Penis (tissue), 1 donor: ENCODE data around the genes BANP and IL17C.

- PRO-cap: no peak
Observed at GRCh38 chr16:87840467-87841471, 28.5 kb downstream of the SLC7A5 start.

DNA sequence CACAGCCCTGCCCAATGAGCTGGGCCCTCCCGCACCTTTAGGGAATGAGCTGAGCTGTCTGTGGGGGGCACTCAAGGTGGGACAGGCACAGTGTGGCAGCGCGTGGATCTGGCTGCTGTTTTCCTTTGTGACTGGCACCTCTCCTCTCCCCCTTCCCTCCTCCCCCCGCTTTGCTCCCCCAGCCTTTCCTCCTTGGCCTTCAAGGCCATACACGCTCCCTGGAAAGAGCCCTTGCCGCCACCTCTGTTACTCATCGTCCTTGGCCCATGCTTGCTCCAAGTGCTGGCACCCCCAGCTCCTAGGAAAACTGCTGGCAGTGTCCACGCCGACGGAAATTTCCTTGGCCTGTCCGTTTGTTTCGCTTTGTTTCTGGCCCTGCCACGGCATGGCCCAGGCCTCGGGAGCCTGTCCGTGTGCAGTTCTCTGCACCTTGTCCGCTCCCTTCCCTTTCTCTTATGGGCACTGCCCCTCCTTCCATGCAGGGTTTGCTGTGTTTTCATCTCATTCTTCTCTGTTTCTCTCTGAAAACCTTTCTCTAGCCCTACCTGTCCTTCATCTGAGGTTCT, 18.0 kb downstream of the CA5A start:
- PRO-cap: no peak

DNA sequence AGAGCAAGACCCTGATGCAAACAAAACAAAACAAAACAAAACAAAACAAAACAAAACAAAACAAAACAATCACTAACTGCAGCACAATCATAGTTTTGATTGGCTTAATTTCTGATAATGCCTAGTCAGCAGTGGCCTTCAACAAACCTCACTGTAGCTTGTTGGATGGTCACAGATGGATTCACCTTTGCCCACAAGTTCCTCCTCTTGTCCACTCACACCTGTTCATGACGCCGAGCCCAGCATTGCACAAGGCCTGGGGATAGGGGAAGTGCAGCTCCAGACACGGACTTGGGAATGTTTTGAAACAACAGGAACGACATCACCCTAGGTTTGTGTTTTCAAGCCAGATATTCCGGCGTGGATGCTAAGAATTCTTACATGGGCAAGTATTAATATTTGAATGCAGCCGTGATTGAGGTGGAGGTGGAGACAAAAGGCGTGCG, 2.3 kb upstream of the BANP start:
- PRO-cap: no peak

DNA sequence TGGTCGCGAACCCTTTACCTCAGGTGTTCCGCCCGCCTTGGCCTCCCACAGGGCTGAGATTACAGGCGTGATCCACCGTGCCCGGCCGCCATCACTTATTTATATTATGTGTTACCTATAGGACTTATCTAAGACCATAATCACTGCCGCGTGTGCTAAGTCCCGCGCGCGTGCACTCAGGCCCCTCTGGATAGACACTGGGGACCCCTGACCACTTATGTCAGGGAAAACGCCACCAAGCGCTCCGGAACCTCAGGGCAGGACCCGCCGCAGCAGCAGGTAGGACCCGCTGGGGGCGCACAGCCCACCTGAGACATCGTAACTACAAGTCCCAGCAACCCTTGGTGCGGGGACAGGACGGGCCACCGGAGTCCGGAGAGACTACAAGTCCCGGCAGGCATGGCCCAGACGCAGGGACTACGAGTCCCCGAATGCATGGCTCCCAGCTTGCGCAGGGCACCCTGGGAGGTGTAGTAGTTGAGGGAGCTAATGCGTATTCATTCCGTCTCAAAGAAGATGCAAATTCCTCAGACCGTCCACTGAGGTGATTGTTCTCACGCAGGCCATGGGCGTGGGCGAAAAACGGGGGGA, 490 bp upstream of the BANP start:
- PRO-cap: bidirectional peak, plus-strand start at position 407 of the sequence, minus-strand start at position 283 of the sequence

- PRO-cap: bidirectional peak, plus-strand start at chr16:87951557, minus-strand start at chr16:87951349
Observed at GRCh38 chr16:87951240-87952140, at the start of gene BANP. Gene BANP, plus strand, starts transcription at chr16:87951434.

DNA sequence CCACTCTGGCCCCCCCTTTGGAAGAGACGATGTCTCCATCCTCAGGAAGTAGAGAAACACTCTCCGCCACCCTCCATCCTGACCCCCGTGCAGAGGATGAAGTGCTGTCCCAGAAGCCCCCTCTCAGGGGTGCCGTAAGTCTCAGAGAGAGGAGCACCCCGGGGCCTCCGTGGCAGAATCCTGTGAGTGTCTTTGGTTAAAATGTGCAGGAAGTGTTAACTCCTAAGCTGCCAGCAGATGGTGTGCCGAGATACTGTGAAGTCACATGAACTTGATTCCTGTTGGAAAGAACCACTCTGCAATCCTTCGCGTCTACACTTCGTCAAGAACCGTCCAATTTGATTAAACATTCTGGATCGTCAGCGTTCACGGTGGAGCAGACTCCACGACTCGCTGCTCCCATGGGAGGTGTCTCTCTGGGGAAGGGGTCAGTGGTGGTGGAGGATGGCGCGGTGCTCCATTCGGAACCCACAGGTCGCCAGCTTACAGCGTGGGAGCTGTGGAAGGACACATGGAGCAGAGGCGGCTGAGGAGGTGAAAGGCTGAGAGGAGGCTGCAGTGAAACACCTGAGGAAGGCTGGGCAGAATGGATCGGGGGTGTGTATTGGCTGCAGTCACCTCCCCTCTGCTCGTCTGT, 5.7 kb downstream of the BANP start:
- PRO-cap: no peak

DNA sequence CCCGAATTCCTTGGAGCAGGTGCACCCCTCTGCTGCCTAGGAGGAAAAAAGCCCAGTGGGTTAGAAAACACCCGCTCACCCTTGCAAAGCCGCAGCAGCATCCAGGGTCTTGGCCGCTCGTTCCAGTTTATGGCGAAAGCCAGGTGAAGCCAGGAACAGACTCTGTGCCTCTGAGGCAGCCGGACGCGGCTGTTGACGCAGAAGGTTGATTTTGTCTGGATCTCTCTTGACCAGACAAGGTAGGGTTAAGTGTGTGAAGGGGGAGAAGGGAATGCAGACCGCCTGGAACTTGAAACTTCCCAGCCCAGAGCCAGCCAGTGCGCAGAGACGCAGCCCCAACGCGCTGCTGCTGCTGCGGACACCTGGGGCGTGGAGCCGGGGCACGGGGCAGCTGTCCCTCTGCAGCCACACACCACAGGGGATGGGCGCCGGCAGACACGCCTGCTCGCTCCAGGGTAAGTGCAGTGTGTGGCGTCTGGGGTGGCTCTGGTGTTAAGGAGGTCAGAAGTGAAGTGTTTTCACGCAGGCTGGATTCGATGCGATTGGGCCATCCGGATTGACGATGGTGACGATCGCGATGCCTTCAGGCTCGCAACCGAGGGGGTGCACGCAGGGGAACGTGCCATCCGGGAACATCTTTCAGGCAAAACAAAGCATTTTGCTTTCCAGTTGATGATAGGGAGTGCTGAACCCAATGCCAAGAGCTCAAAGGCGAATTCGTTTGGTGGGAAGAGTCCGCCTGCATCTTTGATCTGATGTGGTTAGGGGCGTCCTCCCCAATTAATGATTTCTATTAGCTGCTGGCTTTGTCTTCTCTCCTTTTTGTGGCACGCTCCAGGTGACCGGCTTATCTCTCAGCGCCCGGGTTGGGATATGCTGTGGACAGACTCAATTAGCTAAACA, 149.6 kb downstream of the BANP start:
- PRO-cap: no peak

- PRO-cap: no peak
Observed at GRCh38 chr16:88245667-88246047, 137.1 kb upstream of the ZNF469 start.

- PRO-cap: no peak
Observed at GRCh38 chr16:88262764-88263050, 120.1 kb upstream of the ZNF469 start.

DNA sequence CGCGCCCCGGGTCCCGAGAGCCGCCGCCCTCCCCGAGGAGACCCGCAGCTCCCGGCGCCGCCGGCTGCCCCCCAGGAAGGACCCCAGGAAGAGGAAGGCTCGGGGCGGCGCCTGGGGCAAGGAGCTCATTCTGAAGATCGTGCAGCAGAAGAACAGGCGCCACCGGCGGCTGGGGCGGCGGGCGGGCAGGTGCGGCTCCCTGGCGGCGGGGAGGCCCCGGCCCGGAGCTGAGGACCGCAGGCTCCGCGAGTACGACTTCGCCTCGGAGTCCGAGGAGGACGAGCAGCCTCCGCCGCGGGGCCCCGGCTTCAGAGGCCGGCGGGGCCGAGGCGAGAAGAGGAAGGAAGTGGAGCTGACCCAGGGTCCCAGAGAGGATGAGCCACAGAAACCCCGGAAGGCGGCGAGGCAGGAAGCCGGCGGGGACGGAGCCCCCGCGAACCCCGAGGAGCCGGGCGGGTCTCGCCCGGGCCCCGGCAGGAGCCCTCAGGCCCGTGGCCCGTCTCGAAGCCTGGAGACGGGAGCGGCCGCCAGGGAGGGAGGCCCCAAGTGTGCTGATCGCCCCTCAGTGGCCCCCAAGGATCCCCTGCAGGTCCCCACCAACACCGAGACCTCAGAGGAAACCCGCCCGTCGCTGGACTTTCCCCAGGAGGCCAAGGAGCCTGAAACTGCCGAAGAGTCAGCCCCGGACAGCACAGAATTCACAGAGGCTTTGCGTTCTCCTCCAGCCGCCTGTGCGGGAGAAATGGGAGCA, 22.4 kb upstream of the ZFPM1 start:
- PRO-cap: unidirectional peak, plus-strand start at position 162 of the sequence; bidirectional peak, plus-strand start at position 396 of the sequence, minus-strand start at position 305 of the sequence

- PRO-cap: no peak
Observed at GRCh38 chr16:88456791-88457311, 3.8 kb downstream of the ZFPM1 start.

GRCh38 chr16:88526609-88527348, 43.4 kb upstream of the ZC3H18 start:
- PRO-cap: no peak

DNA sequence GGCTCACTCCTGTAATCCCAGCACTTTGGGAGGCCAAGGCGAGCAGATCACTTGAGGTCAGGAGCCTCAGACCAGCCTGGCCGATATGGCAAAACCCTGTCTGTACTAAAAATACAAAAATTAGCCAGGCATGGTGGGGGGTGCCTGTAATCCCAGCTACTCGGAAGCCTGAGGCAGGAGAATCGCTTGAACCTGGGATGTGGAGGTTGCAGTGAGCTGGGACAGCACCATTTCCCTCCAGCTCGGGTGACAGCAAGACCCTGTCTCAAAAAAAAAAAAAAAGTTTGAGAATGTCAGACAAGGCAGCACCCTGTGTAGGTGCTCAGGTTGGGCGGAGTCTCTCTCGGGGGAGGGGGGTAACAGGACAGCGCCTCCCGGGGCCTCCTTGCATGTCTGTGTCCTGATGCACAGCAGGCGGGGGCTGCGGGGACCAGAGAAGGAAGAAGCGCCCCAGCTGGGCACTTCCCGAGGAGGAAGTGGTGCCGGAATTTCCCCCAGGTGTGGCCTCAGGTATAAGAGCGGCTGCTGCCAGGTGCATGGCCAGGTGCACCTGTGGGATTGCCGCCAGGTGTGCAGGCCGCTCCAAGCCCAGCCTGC, at the start of gene IL17C:
Gene IL17C (plus strand): TSS at position 543 of the 597 bp plus-strand sequence.
- PRO-cap: no peak

- PRO-cap: no peak
Observed at GRCh38 chr16:88640368-88641097, 2.2 kb downstream of the IL17C start.

DNA sequence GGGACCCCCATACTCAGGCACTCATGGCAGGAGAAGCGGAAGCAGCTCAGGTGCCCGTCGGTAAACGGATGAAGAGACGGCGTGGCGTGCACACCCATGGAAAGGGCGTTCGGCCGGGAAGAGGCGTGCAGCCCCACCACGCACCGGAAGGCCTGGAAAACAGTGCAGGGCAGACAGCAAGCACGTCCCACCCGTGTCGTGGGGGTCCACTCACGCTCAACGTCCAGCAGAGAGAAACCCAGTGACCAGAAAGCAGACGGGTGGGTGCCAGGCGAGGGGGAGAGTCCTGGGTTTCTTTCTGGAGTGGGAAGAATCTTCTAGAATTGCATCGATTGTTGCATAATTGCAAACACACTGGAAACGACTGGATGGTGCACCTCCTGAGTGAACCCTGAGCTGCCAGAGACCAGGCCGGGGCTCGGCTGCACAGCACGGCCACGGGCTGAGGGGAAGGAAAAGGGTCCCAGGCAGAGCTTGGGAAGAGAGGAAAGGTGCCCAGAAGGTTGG, 3.2 kb downstream of the RNF166 start:
- PRO-cap: no peak

DNA sequence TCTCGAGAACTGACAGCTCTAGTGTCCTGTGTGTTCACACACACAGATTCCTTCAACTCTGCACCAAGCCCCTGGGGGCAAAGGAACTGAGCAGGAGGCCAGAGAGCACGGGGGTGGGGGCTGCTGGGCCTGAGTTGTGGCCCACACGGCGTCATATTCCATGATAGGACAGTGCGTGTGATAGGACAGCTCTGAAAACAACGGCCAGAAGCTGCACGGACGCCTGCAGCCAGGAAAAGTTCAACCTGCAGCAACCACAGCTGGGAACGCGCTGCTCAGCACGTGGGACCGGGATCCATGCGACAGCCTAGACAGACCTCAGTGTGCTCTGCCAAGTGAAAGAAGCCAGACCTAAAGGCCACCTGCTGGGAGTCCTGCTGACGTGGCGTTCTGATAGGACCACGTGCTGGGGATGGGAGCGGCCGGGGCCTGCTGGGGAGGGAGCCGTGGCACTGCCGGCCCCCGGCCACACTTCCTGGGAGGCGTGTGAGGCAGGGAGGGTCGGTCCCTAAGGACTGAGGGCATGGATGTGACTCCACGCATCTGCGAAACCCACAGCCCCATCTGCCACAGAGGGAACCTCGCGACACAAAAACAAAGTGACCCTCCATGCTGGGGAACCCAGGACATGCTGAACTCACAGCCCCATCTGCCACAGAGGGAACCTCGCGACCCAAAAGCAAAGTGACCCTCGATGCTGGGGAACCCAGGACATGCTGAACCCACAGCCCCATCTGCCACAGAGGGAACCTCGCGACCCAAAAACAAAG, 21.7 kb downstream of the CTU2 start:
- PRO-cap: no peak

DNA sequence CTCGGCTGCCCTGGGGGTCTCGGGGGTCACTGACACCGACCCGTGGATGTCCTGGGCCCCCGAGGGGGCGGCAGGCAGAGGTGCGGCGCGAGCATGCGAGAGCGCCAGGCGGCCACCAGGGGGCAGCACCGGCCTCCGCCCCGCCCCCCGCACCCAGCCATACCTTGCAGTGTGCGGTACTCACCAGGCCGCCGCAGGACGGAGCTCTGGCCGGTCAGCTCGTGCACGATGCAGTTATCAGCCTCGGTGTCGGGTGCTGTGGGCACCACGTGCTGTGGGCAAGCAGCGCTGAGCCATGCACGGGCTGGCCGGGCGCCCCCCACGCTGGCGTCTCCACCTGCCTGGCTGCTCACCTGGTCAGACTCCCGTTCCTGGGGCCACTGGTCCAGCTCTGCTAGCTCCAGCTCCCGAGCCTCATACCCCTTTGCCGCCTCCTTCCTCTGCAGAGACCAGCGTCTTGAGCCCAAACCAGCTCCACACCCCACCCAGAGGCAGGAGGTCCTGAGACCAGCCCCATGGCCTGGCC, 31.1 kb downstream of the CTU2 start:
- PRO-cap: no peak

- PRO-cap: no peak
Observed at GRCh38 chr16:88744829-88745507, 38.7 kb downstream of the CTU2 start.

GRCh38 chr16:88755165-88756036, 29.6 kb downstream of the PIEZO1 start:
- PRO-cap: no peak

- PRO-cap: no peak
Observed at GRCh38 chr16:88781699-88782165, 3.3 kb downstream of the PIEZO1 start.